ENCODE data around the gene ASB14.

DNA sequence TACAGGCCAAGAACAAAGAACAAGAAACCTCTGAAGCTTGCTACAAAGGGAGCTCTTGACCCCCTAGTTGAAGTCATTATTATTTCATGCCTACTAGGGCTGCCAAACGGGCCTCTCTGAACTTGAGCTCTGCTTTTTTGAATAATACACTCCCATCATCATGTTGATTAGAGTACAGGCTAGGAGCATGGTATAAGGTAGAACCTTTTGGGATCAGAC, 238.3 kb upstream of the LRTM1 start:
- PRO-cap, result no peak
- RAMPAGE, long total RNA, 2 experiments, result no peak in any of the 2 experiments

DNA sequence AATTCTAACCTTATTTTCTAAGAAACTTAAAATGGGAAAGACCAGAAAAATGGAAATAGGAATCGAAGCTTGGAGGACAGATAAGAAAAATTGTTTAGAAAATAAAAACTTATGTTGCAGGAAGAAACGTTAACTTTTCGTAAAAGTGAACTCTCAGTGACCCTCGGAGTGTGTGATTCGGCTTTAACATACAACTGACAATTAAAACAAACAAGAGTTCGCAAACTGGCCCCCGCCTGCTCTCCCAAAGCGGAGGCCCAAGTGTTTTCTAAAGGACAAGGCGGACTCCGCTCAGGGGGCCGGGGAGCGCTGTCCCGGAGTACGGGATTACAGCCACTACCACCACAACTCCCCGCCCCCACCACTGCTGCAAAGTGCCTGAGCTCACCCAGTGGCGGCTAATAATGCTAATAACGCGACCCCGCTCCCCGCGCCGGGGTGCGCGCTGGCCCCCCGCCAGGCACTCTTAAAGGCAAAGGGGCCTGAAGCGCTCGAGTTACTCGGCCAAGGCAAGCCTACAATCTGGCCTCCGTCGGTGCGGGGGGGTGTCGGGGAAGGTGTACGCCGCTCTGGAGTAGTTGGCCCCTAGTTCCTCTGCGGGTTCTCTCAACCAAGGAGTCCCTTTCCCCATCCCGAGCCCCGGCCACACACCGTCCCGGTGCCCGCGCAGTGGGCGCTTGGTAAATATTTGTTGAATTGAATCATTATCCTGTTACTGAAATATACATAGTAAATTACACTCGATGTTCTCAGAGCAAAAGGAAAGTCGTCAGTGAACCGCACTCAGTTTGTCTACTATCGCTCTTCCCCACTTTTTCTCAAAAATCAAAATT, 972 bp downstream of the WNT5A start:
- PRO-cap, result no peak
- RAMPAGE, long total RNA, 2 experiments, result no peak in any of the 2 experiments

DNA sequence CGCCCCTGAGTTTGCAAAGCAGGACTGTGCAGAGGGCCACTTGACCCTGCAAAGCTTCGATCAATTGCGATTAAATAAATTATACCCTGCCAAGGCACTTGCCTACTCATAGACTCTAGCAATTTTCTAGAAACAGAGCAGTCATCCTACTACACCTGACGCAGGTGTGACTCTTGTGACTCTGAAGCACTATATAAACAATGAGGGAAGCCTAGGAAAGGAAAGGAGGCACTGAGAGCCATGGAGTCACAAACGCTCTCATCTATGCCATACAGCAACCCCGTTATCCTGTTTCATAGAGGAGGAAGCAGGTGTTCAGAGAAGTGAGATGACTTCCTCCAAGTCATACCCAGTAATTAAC, 14.5 kb downstream of the ARHGEF3 start:
- PRO-cap, result no peak
- RAMPAGE, long total RNA, 2 experiments, result no peak in any of the 2 experiments

- PRO-cap, result no peak
- RAMPAGE, long total RNA, 2 experiments, result no peak in any of the 2 experiments
Observed at GRCh38 chr3:56801446-56801801, 325 bp downstream of the ARHGEF3 start.

- PRO-cap, result bidirectional peak, plus-strand start at chr3:56916495, minus-strand start at chr3:56916381
- RAMPAGE, long total RNA, 2 experiments, result no peak in any of the 2 experiments
Observed at GRCh38 chr3:56915894-56916718, 114.4 kb upstream of the ARHGEF3 start.

DNA sequence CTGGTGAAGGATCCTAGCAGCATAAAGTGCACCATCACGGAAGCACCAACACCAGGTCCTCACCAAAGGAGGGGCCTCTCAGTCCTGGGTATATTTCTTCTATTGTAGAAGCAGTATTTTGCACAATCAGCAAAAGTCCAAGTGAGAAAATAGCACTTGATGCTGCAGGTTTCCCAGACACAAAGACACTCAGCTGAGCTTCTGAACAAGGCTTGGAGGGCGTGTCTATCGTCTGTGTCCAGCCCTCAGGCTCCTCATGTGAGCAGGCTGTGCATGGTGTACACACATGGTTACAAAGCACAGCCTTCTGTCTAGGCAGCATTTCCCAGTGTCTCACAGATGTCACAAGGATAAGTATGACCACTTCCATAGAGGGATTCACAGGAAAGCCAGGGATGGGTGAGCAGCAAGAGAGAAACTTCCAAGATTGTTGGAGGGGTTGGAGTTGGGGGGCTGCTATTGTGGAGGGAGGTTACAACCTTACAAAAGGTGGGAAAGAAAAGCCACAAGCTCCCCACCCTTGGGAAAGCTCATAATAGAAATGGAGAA, 98.2 kb upstream of the SPATA12 start:
- PRO-cap, result no peak
- RAMPAGE, long total RNA, 2 experiments, result no peak in any of the 2 experiments

DNA sequence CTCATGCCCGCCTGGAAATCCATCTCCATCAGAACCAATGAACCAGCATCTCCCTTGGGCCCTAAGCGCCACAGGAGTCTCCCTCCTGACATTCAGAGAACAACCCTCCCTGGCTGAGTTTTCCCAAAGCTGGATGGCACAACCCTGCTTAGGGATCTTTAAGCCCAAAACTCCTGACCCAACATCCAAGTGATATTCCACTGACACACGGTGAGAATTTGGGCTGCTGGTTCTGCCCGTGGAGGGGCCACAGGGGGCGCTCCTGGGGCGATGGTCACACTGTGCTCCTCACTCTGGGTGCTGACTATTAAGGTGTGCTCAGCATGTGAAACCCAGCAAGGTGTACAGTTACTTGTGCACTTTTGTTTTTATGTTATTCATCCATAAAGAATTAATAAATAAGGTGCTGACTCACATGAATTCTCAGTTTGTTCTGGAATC, 53.7 kb upstream of the SPATA12 start:
- PRO-cap, result no peak
- RAMPAGE, long total RNA, 2 experiments, result no peak in any of the 2 experiments

DNA sequence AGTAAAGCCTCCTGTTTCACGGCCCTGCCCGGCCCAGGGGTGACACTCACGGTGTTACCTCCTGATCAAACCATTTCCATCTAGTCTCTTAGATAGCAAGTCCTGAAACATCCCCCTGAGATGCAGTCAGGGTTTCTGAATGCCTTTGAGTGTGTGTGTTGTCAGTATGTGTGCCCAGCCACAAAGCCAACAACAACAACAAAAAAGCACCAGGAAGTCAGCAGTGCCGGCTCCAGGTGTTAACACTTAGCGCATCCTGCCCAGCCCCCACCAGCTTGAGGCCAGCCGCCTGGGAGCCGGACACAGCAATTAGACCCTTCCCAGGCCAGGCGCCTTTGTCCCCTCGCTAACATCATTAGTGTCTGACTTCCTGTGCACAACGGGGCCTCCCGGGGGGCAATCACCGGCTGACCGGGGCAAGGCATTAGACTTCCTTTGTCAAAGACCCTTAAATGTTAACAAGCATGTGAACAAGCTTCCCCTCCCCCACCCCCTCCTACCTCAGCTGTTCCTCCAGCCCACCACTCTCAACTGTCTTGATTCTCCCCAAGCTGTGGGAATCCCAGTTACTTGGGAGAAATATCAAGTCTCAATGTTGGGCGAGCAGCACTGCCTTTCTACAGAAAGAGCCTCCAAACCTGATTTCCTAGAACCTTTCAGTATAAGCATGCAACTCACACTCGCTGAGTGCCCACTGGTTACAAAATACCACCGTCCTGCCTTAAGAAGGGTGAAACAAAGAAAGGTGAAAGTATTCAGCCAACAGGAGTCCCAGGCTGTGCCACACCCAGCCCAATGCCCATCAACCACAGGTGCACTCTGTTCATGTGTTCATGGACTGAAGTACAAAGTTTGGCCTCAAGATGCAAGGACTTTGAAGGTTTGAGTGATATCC, 34.3 kb downstream of the IL17RD start:
- PRO-cap, result no peak
- RAMPAGE, long total RNA, 2 experiments, result no peak in any of the 2 experiments

DNA sequence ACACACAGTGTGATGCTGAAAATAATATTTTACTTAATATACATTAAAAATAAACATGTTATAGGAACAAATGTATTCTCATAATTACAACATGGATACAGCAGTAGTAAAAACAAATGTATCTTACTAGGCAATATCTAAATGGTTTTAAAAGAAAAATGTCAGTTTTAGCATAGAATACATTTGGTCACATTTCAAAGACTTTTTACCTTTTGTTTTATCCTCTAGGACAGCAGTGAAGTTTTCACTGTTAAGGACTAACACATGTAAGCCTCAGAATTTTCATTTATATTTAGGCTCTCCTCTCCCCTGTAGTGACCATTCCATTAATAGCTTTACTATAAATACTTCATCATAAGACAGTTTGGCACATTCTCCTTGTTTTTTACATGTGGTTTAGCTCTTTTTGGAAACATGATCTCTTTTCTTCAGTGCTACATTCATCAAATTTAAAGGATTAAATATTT, at the start of gene ASB14:
ASB14 (minus strand) TSS at position 262 of the 467 bp plus-strand sequence.
- PRO-cap, result no peak
- RAMPAGE, long total RNA, 2 experiments, result no peak in any of the 2 experiments

GRCh38 chr3:57448451-57448793, 95.7 kb downstream of the DNAH12 start:
- PRO-cap, result no peak
- RAMPAGE, long total RNA, 2 experiments, result no peak in any of the 2 experiments

DNA sequence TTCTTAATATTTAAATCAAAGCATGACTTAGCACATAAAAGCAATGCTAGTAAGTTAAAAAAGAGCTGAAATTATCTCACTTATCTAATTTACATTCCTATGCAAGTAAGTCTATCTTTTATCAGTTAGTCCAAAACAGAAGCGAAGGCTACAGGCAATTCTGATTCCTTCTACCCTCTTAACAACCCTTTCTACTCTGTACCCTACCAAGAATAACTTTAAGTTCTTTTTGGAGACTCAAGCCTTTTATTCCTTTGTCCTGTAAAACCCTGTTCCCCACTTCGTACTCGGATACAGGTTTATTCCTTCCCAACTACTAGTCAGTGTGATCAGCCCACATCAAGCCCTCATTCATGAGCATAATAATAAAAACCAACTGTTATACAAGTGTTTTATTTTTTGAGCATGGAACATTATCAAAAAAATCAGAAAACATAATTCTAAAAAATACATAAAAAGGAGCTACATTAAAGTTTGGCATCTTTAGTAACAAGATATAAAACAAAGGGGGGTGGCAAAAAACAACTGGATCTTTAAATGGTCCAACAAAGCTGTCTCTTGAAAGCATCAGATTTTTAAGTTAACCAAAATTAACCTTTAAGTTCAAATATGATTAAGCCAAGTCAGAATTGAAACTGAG, 10.7 kb downstream of the ARF4 start:
- PRO-cap, result no peak
- RAMPAGE, long total RNA, 2 experiments, result no peak in any of the 2 experiments

- PRO-cap, result bidirectional peak, plus-strand start at chr3:57597741, minus-strand start at chr3:57597344; unidirectional peak, plus-strand start at chr3:57597826
- RAMPAGE, long total RNA, 2 experiments, result start-site peak on the plus strand in 1 of 2 experiments, at chr3:57597700-57597799 at its widest, 34 reads per replicate
Observed at GRCh38 chr3:57597505-57598395, 606 bp upstream of the ARF4 start.

- PRO-cap, result no peak
- RAMPAGE, long total RNA, 2 experiments, result no peak in any of the 2 experiments
Observed at GRCh38 chr3:57755426-57755981, 605 bp upstream of the SLMAP start.

GRCh38 chr3:57756515-57757546, 722 bp downstream of the SLMAP start:
- PRO-cap, result unidirectional peak, minus-strand start at chr3:57757223; unidirectional peak, minus-strand start at chr3:57757286
- RAMPAGE, long total RNA, 2 experiments, result no peak in any of the 2 experiments

DNA sequence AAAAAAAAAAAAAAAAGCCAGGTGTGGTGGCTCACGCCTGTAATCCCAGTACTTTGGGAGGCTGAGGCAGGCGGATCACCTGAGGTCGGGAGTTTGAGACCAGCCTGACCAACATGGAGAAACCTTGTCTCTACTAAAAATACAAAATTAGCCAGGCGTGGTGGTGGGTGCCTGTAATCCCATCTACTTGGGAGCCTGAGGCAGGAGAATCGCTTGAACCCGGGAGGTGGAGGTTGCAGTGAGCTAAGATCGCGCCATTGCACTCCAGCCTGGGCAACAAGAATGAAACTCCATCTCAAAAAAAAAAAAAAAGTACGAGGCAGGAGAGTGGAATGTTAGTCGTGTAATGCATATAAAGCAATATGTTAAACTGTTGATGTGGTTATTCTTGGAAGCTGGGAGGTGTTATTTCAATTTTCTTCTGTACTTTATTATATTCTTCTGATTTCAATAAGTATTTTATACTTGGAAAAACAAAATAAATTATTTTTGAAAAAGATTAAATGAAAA, 41.1 kb downstream of the SLMAP start:
- PRO-cap, result no peak
- RAMPAGE, long total RNA, 2 experiments, result no peak in any of the 2 experiments

GRCh38 chr3:57803540-57804178, 47.5 kb downstream of the SLMAP start:
- PRO-cap, result no peak
- RAMPAGE, long total RNA, 2 experiments, result no peak in any of the 2 experiments

GRCh38 chr3:57893561-57893983, 114.7 kb upstream of the FLNB start:
- PRO-cap, result no peak
- RAMPAGE, long total RNA, 2 experiments, result no peak in any of the 2 experiments

- PRO-cap, result no peak
- RAMPAGE, long total RNA, 2 experiments, result no peak in any of the 2 experiments
Observed at GRCh38 chr3:57942794-57943411, 65.3 kb upstream of the FLNB start.

DNA sequence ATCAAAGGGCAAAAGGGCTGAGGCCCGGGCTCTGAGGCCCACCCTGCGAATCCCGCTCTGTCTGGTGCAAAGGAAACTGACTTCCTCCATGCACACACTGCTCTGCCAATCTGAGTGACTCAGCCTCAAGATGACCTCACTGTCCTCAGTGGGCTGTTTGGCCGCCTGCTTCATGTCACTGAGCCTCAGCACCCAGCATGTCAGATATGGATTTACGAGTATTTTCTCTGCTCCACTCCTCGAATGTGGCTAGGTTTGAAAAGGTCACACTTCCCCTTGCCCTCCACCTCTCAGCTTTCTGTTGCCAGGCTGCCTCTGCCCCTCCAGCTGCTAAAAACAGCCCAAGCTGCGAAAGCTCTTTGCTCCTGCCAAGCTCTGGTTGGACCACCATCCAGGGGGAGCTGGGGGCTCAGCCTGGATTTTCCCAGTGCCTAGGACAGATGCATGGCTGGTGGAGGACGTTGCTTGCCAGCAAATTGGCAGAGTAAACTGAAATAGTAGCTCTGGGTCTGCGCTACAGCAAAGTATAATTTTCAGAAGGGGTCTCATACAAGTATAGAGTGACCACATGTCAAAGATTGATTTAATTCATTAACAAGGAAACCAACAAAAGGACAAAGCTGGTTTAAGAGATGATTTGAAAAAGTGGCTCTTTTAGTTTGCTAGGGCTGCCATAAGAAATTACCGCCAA, 56.6 kb upstream of the FLNB start:
- PRO-cap, result no peak
- RAMPAGE, long total RNA, 2 experiments, result no peak in any of the 2 experiments

- PRO-cap, result no peak
- RAMPAGE, long total RNA, 2 experiments, result no peak in any of the 2 experiments
Observed at GRCh38 chr3:57969522-57970362, 38.5 kb upstream of the FLNB start.